ENCODE data around the genes GNPTG, PERCC1, CLCN7, SPSB3 and IGFALS.

GRCh38 chr16:997814-998193, 16.2 kb downstream of the SOX8 start:
- PRO-cap, 10 experiments = peak in 3 of 10 experiments; most common plus-strand start chr16:997969 (in 3)

GRCh38 chr16:1003929-1004512, 22.5 kb downstream of the SOX8 start:
- PRO-cap, 10 experiments = no peak in any of the 10 experiments

DNA sequence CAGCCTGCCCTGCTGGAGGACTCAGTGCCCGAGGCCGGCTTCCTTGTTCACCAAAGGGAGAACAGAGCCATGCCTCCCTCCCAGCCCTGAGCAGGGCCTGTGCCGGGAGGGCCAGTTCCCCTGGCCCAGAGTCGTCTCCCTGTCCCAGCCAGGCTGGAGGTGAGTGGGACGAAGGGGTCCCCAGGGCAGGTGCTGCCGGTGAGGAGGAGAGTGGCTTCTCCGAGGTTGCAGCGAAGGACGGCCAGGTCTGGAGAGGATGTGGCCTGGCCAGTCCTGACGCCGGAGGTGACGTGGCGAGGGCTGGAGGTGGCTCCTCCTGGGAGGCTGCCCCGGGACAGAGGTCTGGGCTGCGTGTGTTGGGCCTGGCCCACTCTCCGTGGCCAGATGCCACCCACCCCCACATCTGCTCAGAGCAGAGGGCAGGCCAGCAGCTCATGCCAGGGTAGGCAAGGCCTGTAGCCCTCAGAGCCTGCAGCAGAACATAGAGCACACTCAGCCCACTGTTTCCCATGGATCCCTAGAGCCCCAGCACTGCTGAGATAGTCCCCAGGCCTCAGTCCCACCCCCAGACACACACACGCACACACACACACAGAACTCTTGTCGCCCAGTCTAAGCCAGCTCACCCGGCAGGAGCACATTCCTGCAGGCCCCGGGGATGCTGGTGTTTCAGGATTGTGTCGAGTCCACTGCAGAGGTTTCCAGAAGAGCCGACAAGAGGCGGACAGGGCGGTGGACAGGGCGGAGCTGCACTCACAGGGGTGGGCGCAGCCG, 33.1 kb downstream of the SOX8 start:
- PRO-cap, 10 experiments = no peak in any of the 10 experiments

GRCh38 chr16:1083009-1083346, 10.4 kb downstream of the SSTR5 start:
- PRO-cap, 10 experiments = no peak in any of the 10 experiments

DNA sequence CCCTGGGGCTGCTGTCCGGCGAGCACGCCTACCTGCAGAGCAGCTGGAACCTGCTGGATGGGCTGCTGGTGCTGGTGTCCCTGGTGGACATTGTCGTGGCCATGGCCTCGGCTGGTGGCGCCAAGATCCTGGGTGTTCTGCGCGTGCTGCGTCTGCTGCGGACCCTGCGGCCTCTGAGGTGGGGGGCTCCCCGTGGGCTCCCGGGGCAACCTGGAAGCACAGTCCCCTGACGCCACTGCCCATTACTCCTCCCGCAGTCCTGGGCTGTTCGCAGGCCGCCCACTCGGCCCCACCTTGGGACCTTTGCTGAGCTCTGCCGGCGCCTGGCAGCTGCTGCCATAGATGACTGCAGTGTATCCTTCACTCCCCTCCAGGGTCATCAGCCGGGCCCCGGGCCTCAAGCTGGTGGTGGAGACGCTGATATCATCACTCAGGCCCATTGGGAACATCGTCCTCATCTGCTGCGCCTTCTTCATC, 14.2 kb downstream of the TPSG1 start:
- PRO-cap, 10 experiments = no peak in any of the 10 experiments

GRCh38 chr16:1351663-1352501, at the start of gene GNPTG:
GNPTG (plus strand) TSS chr16:1351931.
- PRO-cap, 10 experiments = peak in 10 of 10 experiments; most common plus-strand start chr16:1351931 (in 7); most common minus-strand start chr16:1351854 (in 2)

DNA sequence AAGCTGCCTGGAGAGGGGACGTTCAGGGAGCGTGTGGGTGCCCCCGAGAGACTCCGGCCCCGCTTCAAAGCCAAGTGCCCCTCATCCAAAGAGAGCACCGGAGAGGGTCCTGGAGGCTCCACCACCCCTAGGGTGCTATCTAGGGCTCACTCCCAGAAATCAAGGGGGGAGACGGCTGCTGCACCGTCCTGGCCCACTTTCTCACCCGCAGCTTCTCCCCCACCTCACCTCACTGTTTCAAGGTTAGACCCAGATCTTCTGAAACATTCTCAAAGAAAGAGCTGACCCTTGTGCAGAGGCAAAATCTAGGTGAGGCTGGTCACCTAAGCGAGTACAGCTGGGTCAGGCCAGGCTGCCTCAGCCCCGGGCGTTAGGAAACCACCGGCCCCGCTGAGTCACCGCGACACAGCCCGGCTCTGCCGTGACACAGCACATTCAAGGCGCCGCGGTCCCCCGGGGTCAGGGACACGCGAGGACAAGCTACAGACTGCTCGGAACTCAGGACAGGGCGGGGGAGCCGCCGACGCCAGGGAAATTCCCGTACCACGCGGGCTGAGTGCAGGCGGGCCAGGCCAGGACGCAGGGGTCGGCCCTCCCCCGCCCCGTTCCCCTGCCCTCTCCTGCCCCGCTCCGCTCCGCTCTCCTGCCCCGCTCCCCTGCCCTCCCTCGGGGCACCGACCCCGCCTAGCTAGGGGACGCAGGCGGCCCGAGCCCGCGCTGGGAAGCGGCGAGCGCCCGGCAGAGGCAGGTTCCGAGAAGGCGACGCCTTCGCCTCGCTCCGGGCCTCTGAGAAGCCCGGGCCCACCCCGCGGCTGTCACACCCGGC, 27.2 kb downstream of the GNPTG start:
- PRO-cap, 10 experiments = peak in 4 of 10 experiments; most common plus-strand start position 555 of the sequence (in 2); most common minus-strand start position 209 of the sequence (in 1)

GRCh38 chr16:1428488-1428992, 2.3 kb upstream of the PERCC1 start:
- PRO-cap, 10 experiments = peak in 3 of 10 experiments; most common plus-strand start chr16:1428679 (in 1); most common minus-strand start chr16:1428708 (in 2)

DNA sequence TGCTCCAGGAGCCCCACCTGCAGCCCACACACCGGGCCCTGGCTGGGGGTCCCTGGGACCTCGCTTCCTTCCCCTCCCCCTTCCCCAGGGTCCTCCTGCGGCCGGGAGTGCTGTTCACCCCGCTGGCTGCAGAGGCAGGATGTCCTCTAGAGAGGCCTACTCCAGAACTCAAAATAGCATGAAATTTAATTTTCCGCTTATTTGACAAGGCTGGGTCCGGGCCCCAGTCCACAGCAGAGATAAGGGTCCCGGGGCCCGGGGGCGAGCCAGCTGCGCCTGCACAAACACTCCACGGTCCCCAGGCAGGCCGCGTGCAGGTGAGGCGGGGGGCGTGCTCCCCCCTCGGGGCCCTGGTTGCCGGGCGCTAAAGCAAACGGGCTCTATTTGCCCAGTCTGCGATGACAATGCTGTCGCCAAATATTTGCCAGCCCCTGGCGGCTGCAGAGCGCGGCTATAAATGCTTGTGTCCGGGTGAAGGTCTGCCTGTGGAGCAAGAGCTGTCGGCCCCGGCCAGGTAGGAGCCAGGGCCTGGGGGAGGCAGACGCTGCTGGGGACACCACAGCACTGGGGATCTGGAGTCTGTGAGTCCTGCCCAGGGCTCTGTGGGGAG, at the start of gene PERCC1:
TSS of gene PERCC1 (plus strand) at position 484 of the 610 bp plus-strand sequence.
- PRO-cap, 10 experiments = peak in 6 of 10 experiments; most common plus-strand start position 486 of the sequence (in 5)

DNA sequence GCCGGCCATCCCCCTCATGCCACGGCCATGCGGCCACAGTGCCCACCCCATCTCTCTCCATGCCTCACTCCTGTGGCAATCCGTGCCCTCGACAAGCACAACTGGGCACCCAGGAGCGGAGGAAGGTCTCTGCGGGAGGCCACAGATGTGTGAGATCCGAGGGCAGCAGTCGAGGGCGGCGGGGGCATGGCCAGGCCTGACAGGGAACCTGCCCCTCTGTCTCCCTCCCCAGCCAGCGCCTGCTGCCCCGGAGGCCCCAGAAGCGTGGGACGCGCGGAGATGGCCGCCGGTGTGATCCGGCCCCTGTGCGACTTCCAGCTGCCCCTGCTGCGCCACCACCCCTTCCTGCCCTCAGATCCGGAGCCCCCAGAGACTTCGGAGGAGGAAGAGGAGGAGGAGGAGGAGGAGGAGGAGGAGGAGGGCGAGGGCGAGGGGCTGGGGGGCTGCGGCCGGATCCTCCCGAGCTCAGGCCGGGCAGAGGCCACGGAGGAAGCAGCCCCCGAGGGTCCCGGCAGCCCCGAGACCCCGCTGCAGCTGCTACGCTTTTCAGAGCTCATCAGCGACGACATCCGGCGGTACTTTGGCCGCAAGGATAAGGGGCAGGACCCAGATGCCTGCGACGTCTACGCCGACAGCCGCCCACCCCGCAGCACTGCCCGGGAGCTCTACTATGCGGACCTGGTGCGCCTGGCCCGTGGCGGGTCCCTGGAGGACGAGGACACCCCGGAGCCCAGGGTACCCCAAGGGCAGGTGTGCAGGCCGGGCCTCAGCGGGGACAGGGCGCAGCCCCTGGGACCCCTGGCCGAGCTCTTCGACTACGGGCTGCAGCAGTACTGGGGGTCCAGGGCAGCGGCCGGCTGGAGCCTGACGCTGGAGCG, 1.7 kb downstream of the PERCC1 start:
- PRO-cap, 10 experiments = no peak in any of the 10 experiments

- PRO-cap, 10 experiments = no peak in any of the 10 experiments
Measured at GRCh38 chr16:1453535-1454241, 9.3 kb upstream of the CCDC154 start.

DNA sequence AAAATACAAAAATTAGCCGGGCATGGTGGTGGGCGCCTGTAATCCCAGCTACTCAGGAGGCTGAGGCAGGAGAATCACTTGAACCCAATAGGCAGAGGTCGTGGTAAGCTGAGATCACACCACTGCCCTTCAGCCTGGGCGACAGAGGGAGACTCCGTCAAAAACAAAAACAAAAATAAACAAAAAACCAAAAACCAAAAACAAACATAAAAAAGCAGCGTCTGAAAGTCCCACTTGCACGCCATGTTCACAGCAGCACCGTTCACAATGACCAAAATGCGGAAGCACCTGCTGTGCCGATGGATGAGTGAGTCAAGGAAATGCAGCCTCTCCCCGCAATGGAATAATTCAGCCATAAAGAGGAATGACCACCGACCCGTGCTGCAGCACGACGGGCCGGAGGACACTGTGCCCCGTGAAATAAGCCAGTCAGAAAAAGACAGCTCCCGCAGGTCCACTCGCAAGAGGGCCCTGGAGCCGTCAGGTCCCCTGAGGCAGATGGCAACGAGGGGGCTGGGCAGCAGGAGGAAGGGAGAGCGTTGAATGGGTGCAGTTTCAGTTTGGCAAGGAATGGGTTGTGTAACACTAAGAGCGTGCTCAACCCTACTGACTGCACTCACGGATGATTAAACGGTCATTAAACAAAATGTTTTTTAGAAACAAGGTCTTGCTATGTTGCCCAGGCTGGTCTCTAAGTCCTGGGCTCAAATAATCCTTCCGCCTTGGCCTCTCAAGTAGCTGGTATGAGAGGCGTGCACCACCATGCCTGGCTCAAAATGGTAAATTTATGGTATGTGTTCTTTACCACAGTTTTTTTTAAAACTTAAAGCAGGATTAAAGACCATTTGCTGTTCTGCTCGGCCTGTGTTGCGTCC, 5.1 kb downstream of the CLCN7 start:
- PRO-cap, 10 experiments = peak in 1 of 10 experiments; most common plus-strand start position 384 of the sequence (in 1); most common minus-strand start position 266 of the sequence (in 1)

DNA sequence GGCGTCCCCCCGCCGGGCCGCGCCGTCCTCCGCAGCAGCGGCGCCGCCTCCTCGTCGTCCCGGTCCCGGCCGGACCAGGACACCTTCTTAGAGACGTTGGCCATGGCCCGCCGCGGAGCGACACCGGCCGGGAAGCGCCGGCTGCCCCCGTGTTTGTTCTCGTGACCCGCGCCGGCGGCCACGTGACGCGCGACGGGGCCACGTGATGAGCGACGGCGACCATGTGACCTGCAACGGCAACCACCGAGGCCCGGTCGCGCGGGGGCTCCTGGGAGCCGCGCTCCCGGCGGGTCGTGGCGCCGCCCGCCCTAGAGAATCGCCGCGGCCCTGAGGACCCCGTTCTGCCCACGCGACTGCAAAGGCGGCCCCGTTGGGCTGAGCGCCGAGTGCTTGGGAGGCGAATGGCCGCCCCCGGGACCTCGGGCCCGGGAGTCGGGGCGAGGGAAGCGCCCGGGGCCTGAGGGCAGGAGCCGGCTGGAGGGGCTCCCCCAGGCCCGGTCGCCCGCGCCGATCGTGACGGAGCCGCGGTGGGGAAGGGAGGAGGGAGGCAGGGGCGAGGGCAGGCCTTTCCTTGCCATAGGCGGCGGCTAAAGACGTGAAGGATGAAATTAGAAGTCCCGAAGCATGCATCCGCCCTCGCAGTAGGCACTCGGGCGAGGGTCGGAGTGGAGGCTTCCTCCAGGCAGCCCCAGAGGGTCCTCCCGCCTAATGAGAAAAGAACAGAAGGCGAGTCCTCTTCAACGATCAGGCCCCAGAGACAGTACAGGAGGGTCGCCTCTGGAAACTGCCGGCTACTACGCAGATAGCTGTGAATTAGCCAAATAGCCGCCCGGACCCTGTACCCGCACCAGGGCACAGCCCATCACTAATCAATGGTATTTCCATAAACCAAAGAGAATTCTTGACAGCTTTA, at the start of gene CLCN7:
TSS of gene CLCN7 (minus strand) at position 158 of the 913 bp plus-strand sequence.
- PRO-cap, 10 experiments = peak in 10 of 10 experiments; most common plus-strand start position 273 of the sequence (in 5); most common minus-strand start position 155 of the sequence (in 5)

GRCh38 chr16:1591974-1592869, 19.6 kb downstream of the IFT140 start:
- PRO-cap, 10 experiments = no peak in any of the 10 experiments

- PRO-cap, 10 experiments = peak in 9 of 10 experiments; most common plus-strand start chr16:1610858 (in 4); most common minus-strand start chr16:1610667 (in 8)
Measured at GRCh38 chr16:1610568-1611492, 1.0 kb downstream of the IFT140 start.

- PRO-cap, 10 experiments = no peak in any of the 10 experiments
Measured at GRCh38 chr16:1700285-1701079, 5.5 kb upstream of the MAPK8IP3 start.

DNA sequence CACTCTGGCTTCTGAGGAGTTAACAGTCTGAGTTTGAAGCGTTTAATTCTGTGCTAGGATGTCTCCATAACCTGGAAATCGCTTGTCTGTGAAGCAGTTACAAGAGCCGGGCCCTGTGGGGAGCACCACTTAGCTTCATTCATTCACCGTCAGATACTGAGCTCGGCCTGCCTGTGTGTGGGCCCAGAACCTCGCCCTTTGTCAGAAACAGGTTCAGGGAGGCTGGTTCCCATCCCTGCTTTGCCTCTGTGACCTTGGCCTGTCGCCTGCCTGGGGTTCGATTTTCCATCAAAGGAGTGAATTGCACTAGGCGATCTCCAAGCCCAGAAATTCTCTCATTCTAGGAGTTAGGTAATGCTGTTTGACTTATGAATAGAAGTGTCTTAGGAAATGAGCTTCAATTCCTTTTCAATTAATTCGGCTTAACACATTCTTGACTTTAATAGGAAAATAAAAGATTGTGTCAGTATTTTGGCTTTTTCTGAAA, 1.5 kb downstream of the MAPK8IP3 start:
- PRO-cap, 10 experiments = peak in 2 of 10 experiments; most common minus-strand start position 155 of the sequence (in 2)

DNA sequence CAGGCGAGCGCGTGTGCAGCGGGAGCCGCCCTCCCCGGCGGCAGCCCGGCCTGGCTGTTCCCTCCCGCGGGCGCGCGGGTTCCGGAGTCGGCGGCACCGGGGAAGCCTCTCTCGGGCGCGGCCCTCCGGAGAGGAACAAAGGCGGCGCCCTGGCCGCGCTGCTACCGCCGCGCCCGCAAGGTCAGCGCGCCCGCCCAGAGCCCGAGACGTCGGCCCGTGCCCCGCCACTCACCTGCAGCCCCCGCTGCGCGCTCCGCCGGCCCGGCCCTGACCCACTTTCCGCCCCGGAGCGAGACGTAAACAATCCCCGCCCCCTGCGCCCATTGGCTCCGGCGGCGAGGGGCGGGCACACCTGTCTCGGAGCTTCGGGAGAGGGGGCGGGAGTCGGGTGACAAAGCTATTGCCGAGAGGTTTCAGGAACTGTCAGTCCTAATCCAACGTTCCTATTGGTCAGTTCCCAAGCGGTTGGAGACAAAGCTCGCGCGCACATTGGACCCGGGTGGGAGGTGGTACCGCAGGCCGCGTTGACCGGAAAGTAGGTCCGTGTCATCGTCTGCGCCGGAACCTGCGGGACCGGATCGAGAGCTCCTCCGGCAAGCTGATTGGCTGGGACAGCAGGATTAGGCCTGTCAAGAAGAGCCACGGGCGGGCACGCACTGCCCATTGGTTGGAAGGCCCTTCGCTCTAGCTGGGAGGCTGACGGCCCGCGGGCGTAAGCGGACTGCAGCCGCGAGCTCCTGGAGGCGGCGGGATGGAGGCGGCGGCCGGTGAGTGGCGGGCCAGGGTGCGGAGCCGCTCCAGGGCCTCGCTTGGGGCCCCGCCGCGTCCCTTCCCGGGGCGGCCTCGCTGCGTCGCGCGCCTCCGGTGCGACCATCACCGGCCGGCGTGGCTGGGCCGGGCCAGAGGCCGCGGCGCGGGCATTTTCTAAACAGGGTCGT, at the start of gene SPSB3:
TSS of gene SPSB3 (minus strand) at position 302 of the 938 bp plus-strand sequence.
- PRO-cap, 10 experiments = peak in 10 of 10 experiments; most common plus-strand start position 742 of the sequence (in 6); most common minus-strand start position 269 of the sequence (in 10)

- PRO-cap, 10 experiments = no peak in any of the 10 experiments
Measured at GRCh38 chr16:1788593-1789397, 4.7 kb downstream of the IGFALS start.

DNA sequence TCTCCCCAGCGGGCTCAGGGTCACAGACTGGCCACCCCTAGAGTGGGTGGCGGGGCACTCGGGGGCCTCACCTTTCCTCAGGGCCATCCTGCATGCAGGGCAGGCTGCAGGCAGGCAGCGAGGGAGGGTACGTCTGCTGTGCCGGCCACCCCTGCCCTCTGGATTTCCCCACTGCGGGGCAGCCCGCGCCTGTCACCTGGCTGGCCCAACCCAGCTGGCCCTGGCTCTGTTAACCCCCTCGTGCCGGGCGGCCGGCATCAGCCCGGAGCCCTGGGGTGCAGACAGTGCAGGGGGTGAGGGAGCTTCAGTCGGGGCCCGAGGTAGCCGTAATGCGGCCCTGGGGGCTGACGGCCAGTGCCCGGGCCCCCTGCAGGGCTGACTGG, at the start of gene IGFALS:
TSS of gene IGFALS (minus strand) at position 140 of the 383 bp plus-strand sequence.
- PRO-cap, 10 experiments = peak in 1 of 10 experiments; most common plus-strand start position 257 of the sequence (in 1); most common minus-strand start position 160 of the sequence (in 1)

All from Metastatic Breast Carcinoma in the Brain (tissue), 10 donors.